Jurkat, Clone E6-1 (cell line): ENCODE results near the genes MYH7, DHRS4, IRF9, REC8 and IPO4.

- RRBS = no CpG with 5 or more reads among the region's 9 CpGs
These were observed 5.7 kb downstream of the MYH7 start for GRCh38 chr14:23429635-23430197.

- RRBS = no CpG with 5 or more reads among the region's 12 CpGs
These were observed at the start of gene MYH7 for GRCh38 chr14:23435434-23436378. Gene MYH7, minus strand, starts transcription at chr14:23435660.

DNA sequence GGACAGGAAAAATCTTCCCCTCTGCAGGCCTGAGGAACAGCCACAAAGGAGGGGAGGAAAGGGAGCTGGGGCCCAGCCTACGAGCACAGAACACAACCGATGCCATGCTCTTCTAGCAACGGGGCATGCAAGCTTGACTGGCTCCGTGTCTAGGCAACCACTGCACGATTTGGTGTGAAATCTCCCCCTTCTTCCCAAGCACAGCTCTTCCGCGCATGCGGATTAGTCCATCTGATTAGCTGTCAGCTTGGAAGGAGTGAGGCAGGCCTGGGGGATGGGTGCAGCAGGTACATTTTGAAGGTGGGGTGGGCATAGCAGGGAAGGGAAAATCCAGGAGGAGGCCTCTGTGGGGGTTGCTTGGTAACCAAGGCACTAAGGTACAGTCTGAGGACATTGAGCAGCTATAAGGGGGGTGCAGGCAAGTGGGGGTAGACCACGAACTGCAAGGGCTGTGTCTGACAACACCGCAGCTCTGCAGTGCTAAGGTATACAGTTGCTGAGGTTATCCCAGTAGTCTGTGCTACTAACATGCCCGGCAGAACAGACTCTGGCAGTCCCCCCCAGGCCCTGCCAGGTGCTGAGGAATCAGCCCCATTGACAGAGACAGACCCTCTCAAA is 1.4 kb upstream of the MYH7 start:
- RRBS = no CpG with 5 or more reads among the region's 11 CpGs

- RRBS = no CpG with 5 or more reads among the region's 14 CpGs
These were observed 654 bp downstream of the THTPA start for GRCh38 chr14:23556657-23557192.

- RRBS = no CpG with 5 or more reads among the region's 6 CpGs
These were observed 24.0 kb upstream of the DHRS2 start for GRCh38 chr14:23612061-23612676.

DNA sequence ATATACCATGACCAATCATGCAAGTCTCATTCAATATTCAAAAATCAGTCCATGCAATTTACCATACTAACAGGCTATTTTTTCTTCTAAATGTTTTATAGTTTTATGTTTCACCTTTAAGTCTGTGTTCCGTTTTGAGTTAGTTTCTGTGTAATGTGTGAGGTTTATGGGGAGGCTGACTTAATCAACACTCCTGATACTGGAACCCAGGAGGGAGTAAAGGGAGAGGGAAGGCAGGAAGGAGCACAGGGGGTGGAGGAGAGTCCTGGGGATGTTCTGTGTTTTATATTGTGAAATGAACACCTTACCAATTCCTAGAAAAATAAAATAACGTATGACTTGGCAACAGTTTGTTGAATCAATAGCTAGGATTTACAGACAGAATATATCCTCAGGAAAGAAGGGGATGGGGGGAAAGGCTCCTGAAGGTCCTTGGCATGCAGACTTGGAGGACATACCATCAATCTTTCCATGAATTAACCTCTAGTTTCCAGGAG is 22.2 kb upstream of the DHRS2 start:
- RRBS = no CpG with 5 or more reads among the region's 2 CpGs

GRCh38 chr14:23953293-23954711 is at the start of gene DHRS4:
Gene DHRS4, plus strand, starts transcription at chr14:23953770.
- RRBS = 1% methylated on average over 9 of the region's 53 CpGs

- RRBS = no CpG with 5 or more reads among the region's 7 CpGs
These were observed 3.7 kb upstream of the CPNE6 start for GRCh38 chr14:24067504-24068181.

DNA sequence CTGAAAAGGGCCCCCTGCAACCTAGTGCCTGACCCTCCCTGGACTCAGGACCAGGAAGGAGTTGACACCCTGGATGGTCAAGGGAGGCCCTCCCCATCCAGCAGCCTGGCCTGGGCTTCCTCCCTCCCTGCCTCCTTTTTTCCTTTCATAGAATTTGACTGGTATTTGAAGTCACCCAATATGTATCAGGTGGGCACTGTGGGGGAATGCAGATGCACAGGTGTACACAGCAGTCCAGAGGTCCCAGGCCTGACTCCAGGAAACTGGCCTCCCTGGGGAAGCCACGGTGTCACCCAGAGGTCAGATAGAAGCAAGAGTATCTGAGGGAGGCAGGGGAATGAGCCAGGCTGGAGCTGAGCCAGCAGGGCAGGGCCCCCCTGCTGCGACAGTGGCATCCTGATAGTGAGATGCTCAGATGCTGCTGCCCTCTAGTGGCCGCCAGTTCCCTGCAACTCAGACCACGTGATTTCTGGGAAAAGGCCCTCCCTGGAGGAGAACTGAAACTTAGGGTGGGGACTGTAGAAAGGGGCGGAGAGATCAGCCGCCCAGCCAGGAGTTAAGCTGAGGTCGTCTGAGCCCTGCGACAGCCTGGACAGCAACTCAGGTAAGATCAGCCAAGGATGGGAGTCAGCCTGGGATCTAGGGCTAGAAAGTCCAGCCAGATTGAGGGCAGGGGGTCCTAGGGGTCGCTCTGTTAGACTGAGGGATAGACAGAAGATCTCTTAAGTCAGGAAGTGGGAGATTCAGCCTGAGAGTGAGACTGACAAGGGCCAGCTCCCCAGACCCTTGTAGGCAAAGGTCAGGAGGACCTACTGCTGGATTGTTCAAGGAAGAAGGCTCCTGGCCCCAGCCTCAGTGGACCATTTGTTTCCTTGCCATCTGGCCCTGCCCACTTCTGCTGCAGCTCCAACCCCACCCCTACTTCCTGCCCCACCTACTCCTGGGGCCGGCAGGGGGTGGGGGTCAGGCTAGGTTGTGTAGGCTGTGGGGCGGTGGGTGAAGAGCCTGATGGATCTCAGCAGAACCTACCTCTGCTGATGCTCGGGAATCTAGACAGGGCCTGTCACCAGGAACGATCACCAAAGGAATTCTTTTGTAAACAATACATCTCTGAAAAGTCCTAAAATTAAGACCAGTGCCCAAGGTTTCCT is at the start of gene IRF9:
TSS of gene IRF9 (plus strand) at position 531 of the 1,151 bp plus-strand sequence.
- RRBS = no CpG with 5 or more reads among the region's 13 CpGs

- RRBS = no CpG with 5 or more reads among the region's 67 CpGs
These were observed at the start of gene REC8 for GRCh38 chr14:24171435-24172387. Gene REC8, plus strand, starts transcription at chr14:24172080.

GRCh38 chr14:24188478-24189292 is at the start of gene IPO4:
Gene IPO4, minus strand, starts transcription at chr14:24188816.
- RRBS = 2% methylated on average over 31 of the region's 51 CpGs

DNA sequence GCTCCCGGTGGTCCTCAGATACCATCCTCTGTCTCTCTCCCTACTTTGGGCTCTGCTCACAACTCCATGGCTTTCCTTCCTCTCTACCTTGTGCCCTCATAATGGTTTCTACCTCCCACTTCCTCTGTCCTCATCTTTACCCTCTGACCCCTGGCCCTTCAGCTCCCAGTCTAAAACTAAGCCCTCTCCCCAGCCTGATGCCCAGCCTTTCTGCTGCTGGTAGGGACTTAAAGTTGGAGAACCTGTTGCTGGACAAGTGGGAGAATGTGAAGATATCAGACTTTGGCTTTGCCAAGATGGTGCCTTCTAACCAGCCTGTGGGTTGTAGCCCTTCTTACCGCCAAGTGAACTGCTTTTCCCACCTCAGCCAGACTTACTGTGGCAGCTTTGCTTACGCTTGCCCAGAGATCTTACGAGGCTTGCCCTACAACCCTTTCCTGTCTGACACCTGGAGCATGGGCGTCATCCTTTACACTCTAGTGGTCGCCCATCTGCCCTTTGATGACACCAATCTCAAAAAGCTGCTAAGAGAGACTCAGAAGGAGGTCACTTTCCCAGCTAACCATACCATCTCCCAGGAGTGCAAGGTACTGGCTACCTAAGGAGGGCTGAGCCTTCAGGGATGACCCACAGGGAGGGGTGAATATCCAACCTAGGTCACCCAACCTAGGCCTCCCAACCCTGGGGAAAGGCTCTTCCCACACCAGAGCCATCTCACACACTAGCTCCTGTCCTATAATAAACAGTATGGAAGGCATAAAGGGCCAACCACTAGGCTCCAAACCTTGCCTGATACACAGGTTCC is 1.6 kb downstream of the TSSK4 start:
- RRBS = no CpG with 5 or more reads among the region's 6 CpGs

DNA sequence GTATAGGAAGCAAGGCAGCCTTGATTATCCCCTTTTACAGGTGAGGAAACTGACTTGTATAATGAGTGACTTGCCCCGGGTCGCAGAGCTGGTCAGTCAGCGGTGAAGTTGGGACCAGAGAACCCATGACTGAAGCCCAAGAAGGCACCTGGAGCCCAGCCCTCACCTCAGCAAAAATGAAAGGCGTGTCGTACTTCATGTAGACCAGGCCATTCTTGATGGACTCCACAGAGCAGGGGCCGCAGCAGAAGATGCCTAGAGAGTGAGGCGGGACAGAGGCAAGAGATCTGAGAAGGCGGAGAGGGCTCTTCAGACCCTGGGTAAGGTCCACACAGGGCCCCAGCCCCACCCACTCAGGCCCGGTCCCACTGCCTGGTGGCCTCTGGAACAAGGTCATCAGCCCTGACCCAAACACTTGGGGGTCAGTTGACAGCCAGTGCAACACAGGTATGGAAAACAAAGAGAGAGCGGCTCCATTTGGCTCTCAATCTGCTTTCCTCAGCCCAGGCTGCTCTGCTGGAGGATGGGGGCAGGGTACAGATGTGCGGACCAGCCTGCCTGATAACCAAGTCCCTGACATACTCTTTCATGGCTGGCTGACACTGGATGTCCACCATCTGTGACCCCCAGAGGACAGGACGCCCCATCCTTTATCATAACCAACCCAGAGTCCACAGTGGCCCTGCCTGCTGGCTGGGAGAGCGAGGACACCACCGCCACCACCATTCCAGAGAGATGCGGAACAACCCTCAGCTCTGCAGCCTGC is 7.0 kb downstream of the TGM1 start:
- RRBS = no CpG with 5 or more reads among the region's 15 CpGs

DNA sequence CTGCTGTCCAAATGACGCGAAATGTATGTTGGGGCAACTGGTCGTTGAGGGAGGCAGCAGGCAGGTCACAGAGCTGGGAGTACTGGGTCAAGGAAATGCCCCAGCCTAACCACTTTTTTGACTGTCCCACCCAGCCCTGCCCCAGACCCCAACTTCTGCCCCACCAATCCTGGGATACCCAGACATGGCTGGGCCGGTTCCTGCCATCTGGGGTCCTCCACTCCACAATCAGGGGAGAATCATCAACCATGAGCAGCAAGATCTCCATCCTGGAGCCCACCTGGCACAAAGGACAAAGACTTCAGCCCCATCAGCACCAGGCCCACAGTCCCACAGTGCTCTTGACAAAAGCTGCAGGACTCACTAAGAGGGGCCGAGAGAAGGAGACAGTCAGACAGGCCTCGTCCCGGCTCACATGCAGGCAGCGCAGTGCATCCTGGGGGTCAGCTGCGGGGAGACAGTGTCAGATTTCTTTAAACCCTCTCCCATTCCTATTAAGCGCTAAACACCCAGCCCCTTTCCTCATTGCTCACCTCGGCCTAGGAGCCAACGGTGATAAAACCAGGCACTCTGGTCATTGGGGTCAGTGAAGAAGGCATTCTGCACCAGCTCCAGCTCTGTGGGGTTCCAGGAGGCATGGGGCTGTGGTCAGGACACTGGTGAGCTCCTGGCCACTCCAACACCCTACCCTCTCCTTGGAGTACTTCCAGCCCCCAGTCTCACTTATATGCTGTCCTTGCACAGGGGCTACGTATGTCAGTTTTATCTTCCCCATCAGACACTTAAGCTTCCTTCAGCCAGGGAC is 2.6 kb downstream of the RABGGTA start:
- RRBS = no CpG with 5 or more reads among the region's 13 CpGs

- RRBS = no CpG with 5 or more reads among the region's 8 CpGs
These were observed 9.6 kb upstream of the NYNRIN start for GRCh38 chr14:24389166-24389662.

DNA sequence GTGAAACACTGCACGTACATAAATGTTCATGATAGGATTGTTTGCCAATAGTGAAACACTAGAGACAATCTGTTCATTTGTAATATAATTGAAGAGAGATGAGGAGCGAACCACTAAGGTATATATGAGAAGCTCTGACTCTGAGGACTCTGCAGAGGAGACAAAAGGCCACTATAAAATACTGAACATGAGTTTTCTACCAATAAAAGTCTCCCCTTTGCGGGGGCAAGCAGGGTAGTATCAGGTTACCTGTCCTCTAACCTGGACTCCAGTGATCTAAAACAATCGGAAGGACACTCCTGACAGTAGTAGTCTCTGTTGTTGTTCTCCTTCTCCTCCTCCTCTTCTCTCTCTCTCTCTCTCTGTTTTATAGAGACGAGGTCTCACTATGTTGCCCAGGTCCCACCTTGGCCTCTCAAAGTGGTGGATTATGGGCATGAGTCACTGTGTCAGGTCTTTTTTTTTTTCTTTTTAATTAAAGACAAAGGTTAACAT is 6.1 kb upstream of the NYNRIN start:
- RRBS = no CpG with 5 or more reads among the region's 5 CpGs

DNA sequence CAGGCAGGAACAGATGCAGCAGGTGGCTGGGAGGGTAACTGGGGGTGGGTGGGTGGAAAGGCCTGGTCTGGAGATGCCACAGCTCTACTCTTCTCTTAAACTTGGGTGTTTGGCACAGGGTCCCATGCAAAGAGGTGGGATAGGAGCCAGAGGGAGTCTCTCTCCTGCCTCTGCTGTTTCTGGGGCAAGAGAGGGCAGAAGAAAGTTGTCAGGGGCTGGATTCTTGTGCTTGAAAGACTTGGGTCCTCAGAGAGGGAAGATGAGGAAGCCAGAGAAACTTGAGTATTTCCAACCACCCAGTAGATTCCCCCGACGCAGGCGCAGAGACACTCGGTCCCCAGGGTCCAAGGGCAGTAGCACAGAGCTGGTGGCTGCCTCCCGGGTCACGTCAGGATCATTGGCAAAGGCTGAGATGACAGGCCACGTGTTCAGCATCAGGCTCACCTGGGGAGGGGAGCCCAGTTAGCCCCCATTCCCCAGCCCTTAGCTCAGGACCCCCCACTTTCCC is 1.9 kb downstream of the CBLN3 start:
- RRBS = no CpG with 5 or more reads among the region's 7 CpGs

DNA sequence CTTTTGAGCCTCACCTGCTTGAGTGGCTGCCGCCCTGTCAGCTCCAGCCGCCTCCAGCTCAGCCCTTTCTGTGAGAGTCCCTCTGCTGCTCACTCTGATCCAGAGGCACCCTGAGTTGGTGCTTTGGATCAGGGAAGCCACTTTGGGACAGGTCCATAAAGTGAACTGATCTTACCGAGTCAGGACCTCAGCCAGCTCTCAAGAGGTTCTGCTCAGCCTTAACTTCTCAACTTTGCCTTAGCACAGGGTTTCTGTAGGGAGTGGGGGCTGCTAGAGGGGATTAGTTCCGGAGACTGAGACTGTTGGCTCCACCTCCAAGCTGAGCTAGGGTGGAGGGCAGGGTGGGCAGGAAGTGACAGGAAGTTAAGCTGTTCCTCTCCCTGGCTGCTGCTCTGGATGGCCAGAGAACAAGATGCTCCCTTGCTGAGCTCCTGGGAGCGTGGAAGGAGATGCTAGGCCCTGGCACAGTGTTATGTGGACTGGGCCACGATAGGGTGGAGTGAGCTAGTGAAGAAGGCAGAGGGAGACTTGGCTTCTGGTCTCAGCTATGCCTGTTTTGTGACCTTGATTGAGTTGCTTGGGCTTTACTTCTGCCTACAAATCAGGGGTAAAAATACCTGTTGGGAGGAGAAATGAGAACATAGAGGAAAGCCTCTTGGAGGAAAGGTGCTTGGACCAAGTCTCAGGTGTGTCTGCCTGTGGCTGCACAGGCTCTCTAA is 5.1 kb downstream of the SDR39U1 start:
- RRBS = no CpG with 5 or more reads among the region's 6 CpGs

DNA sequence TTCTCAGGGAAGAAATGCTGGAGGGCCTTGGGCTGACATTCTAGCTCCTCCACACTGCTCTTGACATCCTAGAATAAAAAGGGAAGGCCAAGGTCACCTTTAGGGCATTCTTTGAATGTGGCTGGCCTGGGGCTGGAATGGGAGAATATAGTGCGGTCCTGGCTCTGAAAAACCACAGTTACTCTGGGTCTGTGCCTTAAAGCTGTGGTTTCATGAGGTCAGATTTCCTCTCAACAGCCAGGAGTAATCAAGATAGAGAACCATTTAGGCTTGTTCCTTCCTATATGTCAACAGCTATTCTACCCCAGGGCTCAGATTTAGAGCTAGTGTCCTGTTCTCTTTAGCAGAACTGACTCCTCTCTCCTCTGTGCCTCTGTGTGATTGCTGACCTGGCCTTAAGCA is 24.2 kb downstream of the CMA1 start:
- RRBS = no CpG with 5 or more reads among the region's 1 CpG